Sigmoid colon (tissue), 4 donors: ENCODE measurements around a stretch of chr1.

GRCh38 chr1:145979223-145980072, 15.0 kb downstream of the POLR3GL start:
- PRO-cap, result bidirectional peak, plus-strand start at chr1:145979706, minus-strand start at chr1:145979438
- RAMPAGE, long total RNA, 4 experiments, result no peak in any of the 4 experiments

DNA sequence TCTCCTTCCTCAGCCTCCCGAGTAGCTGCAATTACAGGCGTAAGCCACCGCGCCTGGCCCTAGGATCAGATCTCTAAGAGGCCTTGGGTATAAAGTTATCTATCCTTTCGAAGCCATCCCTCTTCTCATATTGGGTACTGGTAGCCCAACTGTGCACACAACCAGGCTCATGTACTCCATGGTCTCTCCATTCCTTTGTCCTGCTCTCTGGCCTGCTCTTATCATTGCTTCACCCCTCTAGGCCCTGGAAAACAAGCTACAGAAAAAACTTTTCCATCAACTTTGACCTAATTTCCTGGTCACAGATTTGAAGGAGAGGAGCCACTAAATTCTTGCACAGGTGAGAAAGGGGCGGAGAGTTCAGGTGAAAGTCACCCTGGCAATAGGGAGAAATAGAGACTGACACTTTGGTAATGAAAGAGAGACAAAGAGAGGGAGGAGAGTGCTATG, 6.1 kb downstream of the TXNIP start:
- PRO-cap, result no peak
- RAMPAGE, long total RNA, 4 experiments, result no peak in any of the 4 experiments

GRCh38 chr1:146039872-146040208, 18.3 kb upstream of the HJV start:
- PRO-cap, result no peak
- RAMPAGE, long total RNA, 4 experiments, result no peak in any of the 4 experiments

GRCh38 chr1:146970694-146971351, 32.7 kb downstream of the NBPF12 start:
- PRO-cap, result no peak
- RAMPAGE, long total RNA, 4 experiments, result no peak in any of the 4 experiments

GRCh38 chr1:147110605-147111263, 61.5 kb downstream of the PRKAB2 start:
- PRO-cap, result no peak
- RAMPAGE, long total RNA, 4 experiments, result no peak in any of the 4 experiments

GRCh38 chr1:147504532-147505418, 36.5 kb upstream of the BCL9 start:
- PRO-cap, result no peak
- RAMPAGE, long total RNA, 4 experiments, result no peak in any of the 4 experiments

GRCh38 chr1:147516173-147516795, 25.0 kb upstream of the BCL9 start:
- PRO-cap, result no peak
- RAMPAGE, long total RNA, 4 experiments, result no peak in any of the 4 experiments

GRCh38 chr1:147579526-147580061, 38.3 kb downstream of the BCL9 start:
- PRO-cap, result no peak
- RAMPAGE, long total RNA, 4 experiments, result no peak in any of the 4 experiments

GRCh38 chr1:147599939-147600510, 58.7 kb downstream of the BCL9 start:
- PRO-cap, result unidirectional peak, plus-strand start at chr1:147600131
- RAMPAGE, long total RNA, 4 experiments, result start-site peak on the plus strand in 2 of 4 experiments, at chr1:147599831-147600336 at its widest, 16 to 19 reads per replicate

- PRO-cap, result no peak
- RAMPAGE, long total RNA, 4 experiments, result no peak in any of the 4 experiments
Observed at GRCh38 chr1:148125707-148126137, 26.4 kb downstream of the NBPF11 start.

GRCh38 chr1:148262887-148263379, 110.9 kb upstream of the NBPF11 start:
- PRO-cap, result no peak
- RAMPAGE, long total RNA, 4 experiments, result no peak in any of the 4 experiments

GRCh38 chr1:148423973-148424755, 58.9 kb downstream of the PPIAL4G start:
- PRO-cap, result no peak
- RAMPAGE, long total RNA, 4 experiments, result no peak in any of the 4 experiments

GRCh38 chr1:148428151-148428670, 54.9 kb downstream of the PPIAL4G start:
- PRO-cap, result no peak
- RAMPAGE, long total RNA, 4 experiments, result no peak in any of the 4 experiments

GRCh38 chr1:148458178-148458916, 24.8 kb downstream of the PPIAL4G start:
- PRO-cap, result no peak
- RAMPAGE, long total RNA, 4 experiments, result no peak in any of the 4 experiments

GRCh38 chr1:148522073-148522496, 39.0 kb upstream of the PPIAL4G start:
- PRO-cap, result unidirectional peak, plus-strand start at chr1:148522285
- RAMPAGE, long total RNA, 4 experiments, result no peak in any of the 4 experiments

DNA sequence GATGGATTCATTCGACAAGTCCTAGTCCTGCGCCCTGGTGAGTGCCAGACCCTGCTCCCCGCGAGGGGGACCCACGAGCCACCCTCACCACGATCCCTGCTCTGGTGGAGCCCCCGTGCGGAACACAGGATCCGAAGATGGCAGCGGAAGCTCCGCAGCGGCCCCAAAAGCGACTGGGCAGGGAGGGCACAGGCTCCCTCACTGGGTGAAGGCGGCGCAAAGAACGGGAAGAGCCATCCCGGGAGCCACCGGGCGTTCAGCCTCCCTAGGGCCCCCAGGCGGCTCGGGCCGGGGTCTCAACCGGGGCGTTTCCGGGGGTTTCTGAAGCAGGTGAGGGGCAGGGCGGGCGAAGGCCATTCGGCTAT, 45.6 kb upstream of the PPIAL4G start:
- PRO-cap, result no peak
- RAMPAGE, long total RNA, 4 experiments, result no peak in any of the 4 experiments

GRCh38 chr1:148951652-148952739, 107.8 kb downstream of the PDE4DIP start:
- PRO-cap, result unidirectional peak, plus-strand start at chr1:148952141; unidirectional peak, plus-strand start at chr1:148952603
- RAMPAGE, long total RNA, 4 experiments, result start-site peak on the plus strand in 1 of 4 experiments, at chr1:148952362-148952609 at its widest, 19 to 30 reads per replicate

GRCh38 chr1:149102333-149102595, 1.1 kb downstream of the NBPF9 start:
- PRO-cap, result no peak
- RAMPAGE, long total RNA, 4 experiments, result no peak in any of the 4 experiments

DNA sequence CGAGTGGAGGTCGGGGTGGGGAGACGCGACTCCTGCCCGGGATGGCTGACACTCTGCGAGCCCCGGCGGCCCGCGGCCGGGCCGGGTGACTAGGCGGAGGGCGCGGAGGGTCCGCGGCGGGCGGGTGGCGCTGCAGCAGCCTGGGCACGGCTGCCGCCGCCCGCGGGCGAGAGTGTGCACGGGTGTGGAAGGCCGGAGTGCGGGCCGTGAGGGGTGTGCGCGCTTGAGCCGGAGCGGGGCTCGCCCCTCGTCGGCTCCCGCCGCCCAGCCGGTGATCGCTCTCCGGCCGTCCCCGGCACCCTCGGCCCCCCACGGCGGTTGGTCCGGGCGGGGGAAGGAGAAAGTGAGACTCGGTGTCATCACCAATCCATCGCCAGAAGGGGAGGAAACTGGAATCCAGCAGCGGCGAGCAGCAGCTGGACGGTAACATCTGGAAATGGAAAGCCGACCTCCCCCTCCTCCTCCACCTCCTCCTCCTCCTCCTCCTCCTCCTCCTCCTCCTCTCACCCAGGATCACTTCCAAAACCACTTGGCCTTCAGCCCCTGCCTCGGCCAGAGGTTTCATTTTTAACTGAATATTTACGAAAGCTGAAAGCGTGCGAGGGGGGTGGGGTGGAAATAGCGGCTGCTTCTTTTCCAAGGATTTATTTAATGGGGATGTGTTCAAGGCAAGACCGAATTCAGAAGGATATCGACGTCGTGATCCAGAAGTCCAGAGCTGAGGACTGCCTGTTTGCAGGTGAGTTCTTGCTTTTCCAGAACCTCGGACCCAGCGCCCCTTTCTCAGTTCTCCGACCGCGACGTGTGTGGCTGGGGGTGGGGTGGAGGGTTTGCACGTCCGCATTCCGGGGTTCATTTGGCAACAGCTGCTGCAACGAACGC, 23.4 kb downstream of the PPIAL4C start:
- PRO-cap, result no peak
- RAMPAGE, long total RNA, 4 experiments, result no peak in any of the 4 experiments

- PRO-cap, result no peak
- RAMPAGE, long total RNA, 4 experiments, result start-site peak on the minus strand in 3 of 4 experiments, at chr1:149608193-149608199 at its widest, 5 to 17 reads per replicate
Observed at GRCh38 chr1:149607698-149608398, 24.2 kb downstream of the PPIAL4C start.